Natural killer cell (primary cell): Measurements from ENCODE around the genes CFAP43 and RBM20.

- PRO-cap = no peak
Measured at GRCh38 chr10:104005348-104005857, 38.5 kb downstream of the SLK start.

DNA sequence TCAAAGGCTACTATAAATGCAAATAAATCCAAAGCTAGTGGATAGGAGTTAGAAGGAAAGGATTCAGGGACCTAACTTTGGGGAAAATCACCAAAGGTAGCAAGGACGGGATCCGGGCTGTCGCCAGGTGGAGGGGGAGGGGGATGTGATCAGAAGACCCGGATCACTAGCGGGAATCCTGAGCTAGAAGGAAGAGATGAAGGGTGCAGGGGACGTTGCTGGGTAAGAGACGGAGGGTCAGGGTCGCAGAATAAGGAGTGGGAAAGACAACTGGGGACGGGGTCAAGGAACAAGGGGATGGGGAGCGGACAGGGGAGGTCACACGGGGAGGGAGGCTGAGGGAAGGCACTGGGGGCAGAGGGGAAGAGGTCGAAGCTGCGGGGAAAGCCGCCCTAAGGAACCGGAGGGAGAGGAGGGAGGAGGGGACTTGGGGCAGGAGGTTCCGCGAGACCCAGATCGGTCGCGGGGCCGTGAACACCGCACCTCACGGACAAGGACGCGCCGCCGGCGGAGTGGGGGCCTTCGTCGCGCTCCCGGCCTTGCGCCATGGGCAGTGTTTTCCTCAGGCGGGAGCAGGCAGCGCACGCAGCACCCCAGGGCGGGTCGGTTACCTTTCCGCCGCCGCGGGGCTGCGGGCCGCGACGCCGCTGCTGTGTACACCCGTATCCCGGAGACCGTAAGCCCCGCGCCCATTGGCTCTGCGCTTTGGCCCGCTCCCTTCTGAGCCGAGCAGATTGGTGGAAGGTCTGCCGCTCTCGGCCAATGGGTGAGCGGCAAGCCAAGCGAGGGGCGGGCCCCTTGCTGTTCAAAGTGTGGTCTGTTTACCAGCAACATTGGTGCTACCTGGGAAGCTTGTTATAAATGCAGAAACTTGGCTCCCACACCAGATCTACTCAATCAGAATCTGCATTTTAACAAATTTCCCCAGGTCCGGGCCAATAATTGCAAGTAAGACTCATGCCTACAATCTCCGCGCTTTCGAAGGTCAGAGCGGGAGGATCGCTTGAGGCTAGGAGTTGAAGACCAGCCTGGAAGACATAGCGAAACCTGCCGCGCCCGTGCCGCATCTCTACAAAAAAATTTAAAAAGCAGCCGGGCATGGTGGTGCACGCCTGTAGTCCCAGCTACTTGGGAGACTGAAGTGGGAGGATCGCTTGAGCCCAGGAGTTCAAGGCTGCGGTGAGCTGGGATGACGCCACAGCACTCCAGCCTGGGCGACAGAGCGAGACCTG lies at the start of gene CFAP43:
CFAP43 (minus strand) TSS at position 666 of the 1,232 bp plus-strand sequence.
- PRO-cap = unidirectional peak, plus-strand start at position 454 of the sequence; bidirectional peak, plus-strand start at position 858 of the sequence, minus-strand start at position 609 of the sequence

- PRO-cap = no peak
Measured at GRCh38 chr10:104311931-104312590, 26.2 kb downstream of the ITPRIP start.

DNA sequence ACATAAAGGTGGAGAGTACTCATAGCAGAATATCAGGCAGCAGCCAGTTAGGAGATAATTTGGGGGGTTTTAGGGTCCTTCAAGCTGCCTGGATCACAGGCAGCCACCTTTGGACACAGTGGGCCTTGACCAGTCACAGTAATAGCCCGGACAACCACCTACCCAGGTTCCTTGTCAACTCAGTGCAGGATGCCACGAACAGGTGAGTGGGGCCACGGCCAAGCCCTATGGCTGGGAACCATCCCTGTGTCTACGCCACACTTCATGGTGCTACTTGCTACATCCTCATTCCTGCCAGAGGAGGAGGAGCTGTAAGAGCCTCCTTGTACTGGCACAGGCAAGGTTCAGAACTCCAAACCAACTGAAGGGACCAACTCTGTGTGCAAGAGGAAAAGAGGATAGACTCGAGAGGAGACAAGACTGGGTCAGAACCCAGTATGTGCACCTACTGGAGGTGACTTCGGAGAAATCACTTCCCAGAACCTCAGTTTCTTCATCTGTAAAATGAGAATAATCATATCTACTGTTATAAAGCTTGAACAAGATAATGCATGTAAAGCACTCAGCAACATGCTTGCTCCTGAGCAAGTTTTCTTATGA lies 19.9 kb downstream of the ITPRIP start:
- PRO-cap = no peak

GRCh38 chr10:104334781-104335306 lies 3.4 kb downstream of the ITPRIP start:
- PRO-cap = no peak

DNA sequence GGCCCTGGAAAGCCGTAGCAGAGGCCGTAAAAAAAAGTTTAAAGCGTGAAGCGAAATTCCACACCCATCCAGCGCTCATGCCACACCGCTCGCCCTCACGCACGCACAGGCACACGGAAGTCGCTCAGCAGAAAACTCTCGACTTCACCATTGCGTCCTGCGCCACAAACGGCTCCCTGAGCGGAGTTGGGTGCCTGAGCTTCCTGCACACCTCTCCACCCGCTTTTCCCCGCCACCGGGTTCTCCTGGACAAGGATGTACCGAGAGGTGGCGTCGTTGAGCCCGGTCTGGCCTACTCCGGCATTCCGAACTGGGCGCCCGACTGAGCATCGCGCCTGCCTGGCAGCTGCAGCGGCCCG lies 1.5 kb downstream of the SORCS3 start:
- PRO-cap = no peak

DNA sequence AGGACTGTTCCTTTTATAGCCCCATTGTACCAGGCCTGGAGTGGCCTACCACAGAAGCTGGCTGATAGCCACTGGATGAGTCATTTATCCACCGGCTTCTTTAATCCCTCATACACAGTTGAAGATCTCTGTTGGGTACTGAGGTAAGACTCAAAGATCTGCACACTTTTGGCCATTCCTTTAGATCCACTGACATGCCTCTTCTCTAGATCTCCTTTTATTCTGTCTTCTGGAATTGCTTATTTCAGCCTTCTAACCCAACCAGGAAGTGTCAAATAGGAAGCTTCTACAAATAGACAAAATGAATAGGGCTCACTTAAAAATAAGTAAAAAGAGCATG lies 1101.2 kb downstream of the SORCS3 start:
- PRO-cap = no peak

- PRO-cap = no peak
Measured at GRCh38 chr10:106957762-106958245, 206.7 kb downstream of the SORCS1 start.

DNA sequence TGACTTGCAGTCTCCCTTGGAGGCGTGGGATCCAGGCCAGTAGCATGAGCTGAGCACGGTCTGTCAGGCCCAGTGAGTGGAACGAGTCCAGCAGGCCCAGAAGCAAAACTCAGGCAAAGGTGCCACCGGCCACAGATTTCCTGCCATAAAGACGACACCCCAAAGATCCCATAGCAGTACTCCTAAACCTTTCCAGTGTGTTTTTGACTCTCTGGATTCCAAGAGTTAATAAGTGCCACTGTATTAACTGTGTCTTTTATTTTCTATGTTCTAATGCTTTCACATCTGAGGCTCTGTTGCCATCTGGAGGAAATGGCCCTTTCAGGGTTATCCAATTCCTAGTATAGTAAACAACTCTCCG lies 1355.9 kb downstream of the XPNPEP1 start:
- PRO-cap = no peak

DNA sequence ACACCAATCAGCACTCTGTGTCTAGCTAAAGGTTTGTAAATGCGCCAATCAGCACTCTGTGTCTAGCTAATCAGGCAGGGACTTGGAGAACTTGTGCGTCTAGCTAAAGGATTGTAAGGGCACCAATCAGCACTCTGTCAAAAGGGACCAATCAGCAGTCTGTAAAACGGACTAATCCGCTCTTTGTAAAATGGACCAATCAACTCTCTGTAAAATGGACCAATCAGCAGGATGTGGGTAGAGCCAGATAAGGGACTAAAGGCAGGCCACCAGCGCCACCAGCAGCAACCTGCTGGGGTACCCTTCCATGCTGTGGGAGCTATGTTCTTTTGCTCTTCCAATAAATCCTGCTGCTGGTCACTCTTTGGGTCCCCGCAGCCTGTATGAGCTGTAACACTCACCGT lies 223.5 kb downstream of the XPNPEP1 start:
- PRO-cap = no peak

DNA sequence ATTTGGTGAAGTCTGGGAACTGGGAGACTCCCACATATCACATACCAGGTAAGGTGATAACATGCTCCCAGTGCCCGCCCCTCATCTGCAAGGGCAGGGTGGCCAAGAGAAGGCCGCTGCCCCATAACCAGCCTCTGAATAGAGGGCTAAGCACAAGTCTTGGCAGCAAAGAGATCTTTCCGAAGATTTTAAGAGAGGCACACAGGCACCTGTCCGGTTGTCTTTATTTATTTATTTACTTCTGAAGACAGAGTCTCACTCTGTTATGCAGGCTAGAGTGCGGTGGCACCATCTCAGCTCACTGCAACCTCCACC lies 34.4 kb downstream of the XPNPEP1 start:
- PRO-cap = no peak

DNA sequence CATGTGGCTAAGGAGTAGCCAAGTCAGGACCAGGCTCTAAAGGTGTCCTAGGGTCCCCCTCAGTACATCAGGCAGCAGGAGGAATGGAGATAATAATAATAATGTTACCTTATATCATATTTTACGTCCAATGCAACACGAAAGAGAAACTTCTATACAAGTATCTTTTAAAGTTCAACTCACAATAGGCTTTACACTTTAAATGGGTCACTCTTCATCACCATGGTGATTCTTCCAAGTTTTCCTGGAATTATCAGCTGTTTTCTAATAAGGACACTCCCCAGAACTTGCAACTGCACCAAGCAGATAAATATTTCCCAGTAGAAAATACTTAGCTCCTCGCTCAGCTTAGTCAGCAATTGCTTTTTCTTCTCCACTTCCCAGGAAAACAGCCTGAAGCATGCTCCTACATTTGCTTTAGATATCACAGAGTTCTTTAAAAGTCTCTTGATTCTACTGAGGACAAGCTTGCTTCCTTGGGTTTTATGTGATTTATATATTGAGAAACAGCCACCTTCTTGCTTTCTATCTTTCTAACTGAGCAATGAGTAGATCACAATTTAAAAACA lies 25.7 kb upstream of the ADD3 start:
- PRO-cap = no peak

- PRO-cap = no peak
Measured at GRCh38 chr10:110136439-110137037, 70.9 kb upstream of the MXI1 start.

GRCh38 chr10:110296515-110297053 lies 8.1 kb downstream of the SMNDC1 start:
- PRO-cap = no peak

DNA sequence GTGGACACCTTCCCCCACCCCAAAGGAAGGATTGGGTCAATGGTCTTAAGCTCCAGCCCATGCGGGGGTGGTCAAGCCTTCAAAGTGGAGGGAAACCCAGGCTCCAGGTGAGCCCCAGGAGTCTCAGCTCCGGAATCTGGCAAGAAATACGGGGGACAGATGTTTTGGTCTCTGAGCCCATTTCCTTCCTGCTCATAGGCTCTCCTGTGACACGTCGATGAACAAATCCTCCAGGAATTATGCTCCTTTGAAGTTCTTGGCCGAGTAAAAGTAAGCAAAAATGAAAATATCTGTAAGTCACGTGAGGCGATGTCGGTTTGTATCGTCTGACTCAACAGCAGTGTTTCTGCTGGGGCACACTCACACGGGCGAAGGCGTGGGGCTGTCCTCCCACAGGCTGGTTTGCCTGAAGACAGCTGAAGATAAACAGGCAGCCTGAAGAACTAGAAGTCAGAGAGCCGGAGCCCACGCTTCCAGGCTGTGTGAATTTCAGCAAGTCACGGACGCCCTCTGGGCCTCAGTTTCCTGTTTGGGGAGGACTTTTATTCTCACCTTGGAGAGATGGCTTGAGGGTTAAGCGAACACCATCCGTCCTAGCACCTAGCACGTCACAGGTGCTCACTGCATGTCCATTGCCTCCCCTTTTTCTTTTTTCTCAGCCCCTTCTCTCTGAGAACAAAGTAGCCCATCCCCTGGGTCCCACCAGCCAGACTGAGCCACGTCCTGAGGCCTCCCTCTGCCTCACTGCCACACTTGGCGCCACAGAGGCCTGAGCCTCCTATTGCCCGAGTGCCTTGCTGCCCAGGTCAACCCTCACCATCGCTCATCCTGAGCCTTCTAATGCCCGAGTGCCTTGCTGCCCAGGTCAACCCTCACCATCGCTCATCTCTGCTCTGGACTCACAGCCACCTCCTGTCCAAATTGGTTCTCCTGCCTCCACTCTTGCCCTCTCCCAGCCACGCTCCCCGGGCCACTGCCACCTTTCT lies 52.8 kb upstream of the SMNDC1 start:
- PRO-cap = unidirectional peak, plus-strand start at position 363 of the sequence; unidirectional peak, plus-strand start at position 438 of the sequence

DNA sequence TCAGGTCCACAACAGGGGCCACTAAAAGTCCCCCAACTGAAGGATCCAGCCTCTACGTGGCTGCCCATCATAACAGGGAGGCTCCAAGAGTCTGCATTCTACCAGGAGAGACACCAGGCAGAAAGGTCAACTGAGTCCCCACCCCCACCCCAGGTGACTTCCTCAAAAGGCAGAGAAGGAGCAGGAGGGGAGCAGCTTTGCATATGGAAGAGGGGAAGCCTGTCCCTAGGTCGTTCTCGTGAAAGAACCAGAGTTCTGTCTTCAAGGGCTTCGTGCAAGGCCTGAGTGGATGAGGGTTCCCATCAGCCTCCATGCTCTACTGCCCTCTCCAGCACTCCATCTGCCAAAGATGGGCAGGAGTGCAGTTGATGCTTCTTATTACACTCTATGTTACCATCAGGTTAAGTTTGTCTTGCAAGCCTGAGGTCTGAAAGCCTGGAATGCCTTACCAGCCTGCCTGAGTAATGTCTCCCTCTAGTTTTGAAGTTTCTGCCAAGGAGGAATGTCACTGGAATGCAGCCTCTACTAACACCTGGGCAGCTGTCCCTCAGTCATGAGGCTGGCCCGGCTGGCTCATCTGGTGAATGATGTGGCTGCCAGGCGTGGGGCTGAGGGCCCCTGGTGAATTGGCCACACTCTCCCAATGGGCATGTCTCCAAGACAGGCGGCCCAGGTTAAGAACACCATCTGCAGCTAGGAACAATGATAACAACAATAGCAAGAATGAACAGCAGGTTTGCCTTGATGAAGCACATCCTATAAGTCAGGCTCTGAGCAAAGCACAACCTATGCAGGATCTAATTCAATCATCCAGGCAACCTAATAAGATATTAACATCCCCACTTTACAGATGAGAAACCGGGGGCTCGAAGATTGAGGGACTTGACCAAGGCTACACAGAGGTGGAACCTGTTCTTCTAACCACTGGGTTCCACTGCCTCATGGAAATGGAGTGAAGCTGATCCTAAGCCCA lies 54.4 kb upstream of the SMNDC1 start:
- PRO-cap = no peak

DNA sequence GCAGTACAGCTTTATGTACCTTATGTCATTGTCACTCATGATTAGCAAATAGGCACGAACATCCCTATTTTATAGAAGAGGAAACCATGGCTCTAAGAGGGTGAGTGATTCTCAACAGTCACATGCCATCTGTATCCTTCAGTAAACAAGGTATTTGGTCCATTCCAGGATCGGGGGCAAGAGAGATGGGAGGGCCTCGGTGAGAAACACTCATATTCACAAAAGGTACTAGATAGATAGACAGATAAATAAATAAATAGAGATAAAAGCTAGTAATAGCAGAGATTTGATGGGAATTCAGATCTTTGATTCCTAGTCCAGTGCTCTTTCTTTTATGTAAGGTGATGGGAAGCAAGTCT lies 5.1 kb upstream of the DUSP5 start:
- PRO-cap = no peak

- PRO-cap = no peak
Measured at GRCh38 chr10:110506946-110507482, 9.3 kb downstream of the DUSP5 start.

- PRO-cap = no peak
Measured at GRCh38 chr10:110508145-110508941, 10.6 kb downstream of the DUSP5 start.

GRCh38 chr10:110643578-110644681 lies at the start of gene RBM20:
RBM20 (plus strand) TSS chr10:110644336.
- PRO-cap = no peak